BE2C (cell line): ENCODE results near the gene SLC25A45.

- RRBS, result no CpG with 5 or more reads among the region's 1 CpG
Measured at GRCh38 chr11:64998215-64998553, 1.4 kb upstream of the BATF2 start.

GRCh38 chr11:65088436-65088763, 510 bp downstream of the TMEM262 start:
- RRBS, result no CpG with 5 or more reads among the region's 9 CpGs

- RRBS, result no CpG with 5 or more reads among the region's 6 CpGs
Measured at GRCh38 chr11:65096918-65097113, 802 bp downstream of the VPS51 start.

- RRBS, result 91% methylated on average over 17 of the region's 39 CpGs
Measured at GRCh38 chr11:65108460-65109233, 3.0 kb upstream of the TM7SF2 start.

DNA sequence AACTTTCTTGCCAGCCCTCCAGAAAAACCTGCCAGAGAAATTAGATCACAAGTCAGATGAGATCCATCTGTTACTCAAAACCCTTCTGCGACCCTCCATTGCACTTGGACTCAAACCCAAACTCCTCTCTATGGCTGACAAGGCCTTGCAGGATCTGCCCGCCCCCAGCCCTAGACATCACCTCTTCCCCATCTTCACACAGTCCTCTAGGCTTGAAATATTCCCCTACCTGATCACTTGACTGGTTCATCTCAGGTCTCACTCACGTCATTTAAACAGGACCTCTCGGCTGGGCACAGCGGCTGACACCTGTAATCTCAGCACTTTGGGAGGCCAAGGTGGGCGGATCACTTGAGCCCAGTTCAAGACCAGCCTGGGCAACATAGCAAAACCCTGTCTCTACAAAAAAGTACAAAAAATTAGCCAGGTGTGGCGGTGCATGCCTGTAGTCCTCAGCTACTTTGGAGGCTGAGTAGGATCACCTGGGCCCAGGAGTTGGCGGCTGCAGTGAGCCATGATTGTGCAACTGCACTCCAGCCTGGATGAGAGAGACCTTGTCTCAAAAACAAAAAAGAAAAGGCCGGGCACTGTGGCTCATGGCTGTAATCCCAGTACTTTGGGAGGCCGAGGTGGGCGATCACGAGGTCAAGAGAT, 1.4 kb upstream of the ZNHIT2 start:
- RRBS, result no CpG with 5 or more reads among the region's 12 CpGs

DNA sequence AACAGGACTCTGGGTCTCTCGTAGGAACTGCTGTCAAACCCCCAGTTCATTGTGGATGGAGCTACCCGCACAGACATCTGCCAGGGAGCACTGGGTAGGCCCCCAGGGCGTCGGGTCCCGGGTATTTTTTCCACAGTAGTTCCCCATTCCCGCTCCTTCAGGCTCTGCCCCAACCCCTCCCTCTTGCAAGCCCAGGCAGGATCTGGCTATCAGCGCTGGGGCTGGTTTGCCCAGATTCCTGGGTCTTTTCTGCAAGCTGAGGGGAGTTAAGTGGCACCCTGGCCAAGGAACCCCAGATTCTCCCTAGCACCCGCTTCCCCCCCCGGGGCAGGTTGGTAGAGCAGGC, 1.3 kb downstream of the CAPN1 start:
- RRBS, result no CpG with 5 or more reads among the region's 9 CpGs

GRCh38 chr11:65204287-65205081, 22.8 kb downstream of the CAPN1 start:
- RRBS, result no CpG with 5 or more reads among the region's 42 CpGs

DNA sequence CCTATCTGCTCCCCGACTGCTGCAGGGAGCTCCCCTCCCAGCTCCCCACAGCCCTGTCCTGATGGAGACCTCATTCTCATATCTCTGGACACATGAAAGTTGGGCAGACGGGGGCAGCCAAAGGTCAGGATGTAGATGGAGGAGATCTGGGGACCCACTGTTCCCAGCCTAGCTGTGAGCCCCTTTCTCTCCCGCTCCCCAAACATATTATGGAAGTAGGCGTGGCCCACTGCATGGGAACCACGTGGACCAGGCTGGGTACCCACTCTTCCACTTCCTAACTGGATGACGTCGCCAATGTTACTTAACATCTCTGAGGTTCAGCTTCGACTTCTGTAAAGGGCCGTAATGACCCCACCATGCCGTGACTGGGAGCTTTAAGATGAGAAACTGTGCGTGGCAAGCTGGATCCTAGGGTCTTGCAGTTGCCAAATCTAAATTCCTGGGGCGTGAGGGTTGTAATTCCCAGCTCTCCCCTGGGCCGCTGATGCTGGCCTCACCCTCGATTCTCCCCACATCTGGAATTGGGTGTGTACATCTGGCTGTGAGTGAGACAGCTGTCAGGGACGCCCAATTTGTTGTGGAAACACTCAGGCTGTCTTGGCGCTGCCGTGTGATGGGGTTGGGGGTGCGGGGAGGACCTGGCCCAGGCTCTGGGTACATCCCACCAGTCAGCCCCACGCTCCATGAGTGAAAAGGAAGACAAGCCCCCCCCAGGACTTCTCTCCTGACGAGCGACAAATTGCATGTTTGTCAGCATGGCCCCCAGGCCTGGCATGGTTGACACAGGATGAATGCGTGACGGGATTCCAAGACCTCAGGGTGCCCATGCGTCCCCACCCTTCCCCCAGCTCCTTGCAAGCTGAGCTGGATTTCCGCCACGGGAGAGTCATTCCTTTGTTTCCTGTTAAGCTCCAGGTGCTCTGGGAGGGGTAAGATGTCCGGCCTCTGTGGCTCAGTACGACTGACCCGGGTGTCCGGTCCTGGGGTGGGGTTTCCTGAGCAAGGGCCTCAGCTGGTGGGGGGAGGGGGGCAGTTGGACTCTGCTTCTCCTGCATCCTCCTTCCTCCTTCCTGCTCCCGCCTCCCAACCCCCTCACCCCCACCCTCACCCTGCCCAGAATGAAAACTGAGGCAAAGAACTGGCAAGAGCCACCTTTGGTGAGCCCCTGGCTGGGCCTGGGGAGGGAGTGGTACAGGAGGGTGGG, 2.0 kb downstream of the CDC42EP2 start:
- RRBS, result no CpG with 5 or more reads among the region's 31 CpGs

GRCh38 chr11:65382052-65382893, at the start of gene SLC25A45:
SLC25A45 (minus strand) TSS chr11:65382646.
- RRBS, result 2% methylated on average over 5 of the region's 28 CpGs

DNA sequence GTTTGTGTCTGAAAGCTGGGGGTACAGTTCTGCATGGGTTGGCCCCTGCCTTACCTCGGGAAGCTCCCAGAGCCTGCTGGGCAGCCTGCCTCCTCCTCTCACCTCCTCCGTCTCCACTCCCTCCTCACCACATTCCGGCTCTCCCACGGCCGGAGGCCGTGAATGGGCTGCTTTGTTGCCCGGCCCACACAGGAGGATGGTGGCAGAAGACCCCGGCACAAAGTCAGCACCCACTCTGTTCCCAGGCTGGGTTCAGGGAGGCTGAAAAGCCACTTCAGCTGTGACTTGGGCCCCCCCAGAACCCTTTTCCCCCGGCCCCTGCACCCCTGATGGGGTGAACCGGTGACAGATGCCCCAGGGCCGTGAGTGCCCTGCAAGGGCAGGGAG, 4.3 kb downstream of the FRMD8 start:
- RRBS, result 76% methylated on average over 4 of the region's 11 CpGs

GRCh38 chr11:65423903-65424819, 37.7 kb downstream of the FRMD8 start:
- RRBS, result 0% methylated on average over 2 of the region's 17 CpGs

DNA sequence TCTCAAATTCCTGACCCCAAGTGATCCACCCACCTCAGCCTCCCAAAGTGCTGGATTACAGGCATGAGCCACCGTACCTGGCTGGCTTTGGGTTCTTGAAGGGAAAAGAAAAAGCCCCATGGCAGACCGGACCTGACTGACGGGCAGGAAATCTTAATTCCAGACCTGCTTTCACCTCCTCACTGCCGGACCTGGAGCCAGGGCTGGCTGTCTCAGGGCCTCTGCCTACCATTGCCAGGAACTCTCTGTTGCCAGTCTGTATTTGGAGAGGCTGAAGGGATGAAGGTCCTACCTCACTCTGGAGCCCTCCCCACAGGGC, 53.7 kb upstream of the SCYL1 start:
- RRBS, result no CpG with 5 or more reads among the region's 4 CpGs

GRCh38 chr11:65479150-65480296, 45.4 kb upstream of the SCYL1 start:
- RRBS, result no CpG with 5 or more reads among the region's 14 CpGs

DNA sequence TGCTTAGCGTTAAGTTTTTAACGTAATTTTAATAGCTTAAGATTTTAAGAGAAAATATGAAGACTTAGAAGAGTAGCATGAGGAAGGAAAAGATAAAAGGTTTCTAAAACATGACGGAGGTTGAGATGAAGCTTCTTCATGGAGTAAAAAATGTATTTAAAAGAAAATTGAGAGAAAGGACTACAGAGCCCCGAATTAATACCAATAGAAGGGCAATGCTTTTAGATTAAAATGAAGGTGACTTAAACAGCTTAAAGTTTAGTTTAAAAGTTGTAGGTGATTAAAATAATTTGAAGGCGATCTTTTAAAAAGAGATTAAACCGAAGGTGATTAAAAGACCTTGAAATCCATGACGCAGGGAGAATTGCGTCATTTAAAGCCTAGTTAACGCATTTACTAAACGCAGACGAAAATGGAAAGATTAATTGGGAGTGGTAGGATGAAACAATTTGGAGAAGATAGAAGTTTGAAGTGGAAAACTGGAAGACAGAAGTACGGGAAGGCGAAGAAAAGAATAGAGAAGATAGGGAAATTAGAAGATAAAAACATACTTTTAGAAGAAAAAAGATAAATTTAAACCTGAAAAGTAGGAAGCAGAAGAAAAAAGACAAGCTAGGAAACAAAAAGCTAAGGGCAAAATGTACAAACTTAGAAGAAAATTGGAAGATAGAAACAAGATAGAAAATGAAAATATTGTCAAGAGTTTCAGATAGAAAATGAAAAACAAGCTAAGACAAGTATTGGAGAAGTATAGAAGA, 25.5 kb upstream of the SCYL1 start:
- RRBS, result no CpG with 5 or more reads among the region's 13 CpGs

DNA sequence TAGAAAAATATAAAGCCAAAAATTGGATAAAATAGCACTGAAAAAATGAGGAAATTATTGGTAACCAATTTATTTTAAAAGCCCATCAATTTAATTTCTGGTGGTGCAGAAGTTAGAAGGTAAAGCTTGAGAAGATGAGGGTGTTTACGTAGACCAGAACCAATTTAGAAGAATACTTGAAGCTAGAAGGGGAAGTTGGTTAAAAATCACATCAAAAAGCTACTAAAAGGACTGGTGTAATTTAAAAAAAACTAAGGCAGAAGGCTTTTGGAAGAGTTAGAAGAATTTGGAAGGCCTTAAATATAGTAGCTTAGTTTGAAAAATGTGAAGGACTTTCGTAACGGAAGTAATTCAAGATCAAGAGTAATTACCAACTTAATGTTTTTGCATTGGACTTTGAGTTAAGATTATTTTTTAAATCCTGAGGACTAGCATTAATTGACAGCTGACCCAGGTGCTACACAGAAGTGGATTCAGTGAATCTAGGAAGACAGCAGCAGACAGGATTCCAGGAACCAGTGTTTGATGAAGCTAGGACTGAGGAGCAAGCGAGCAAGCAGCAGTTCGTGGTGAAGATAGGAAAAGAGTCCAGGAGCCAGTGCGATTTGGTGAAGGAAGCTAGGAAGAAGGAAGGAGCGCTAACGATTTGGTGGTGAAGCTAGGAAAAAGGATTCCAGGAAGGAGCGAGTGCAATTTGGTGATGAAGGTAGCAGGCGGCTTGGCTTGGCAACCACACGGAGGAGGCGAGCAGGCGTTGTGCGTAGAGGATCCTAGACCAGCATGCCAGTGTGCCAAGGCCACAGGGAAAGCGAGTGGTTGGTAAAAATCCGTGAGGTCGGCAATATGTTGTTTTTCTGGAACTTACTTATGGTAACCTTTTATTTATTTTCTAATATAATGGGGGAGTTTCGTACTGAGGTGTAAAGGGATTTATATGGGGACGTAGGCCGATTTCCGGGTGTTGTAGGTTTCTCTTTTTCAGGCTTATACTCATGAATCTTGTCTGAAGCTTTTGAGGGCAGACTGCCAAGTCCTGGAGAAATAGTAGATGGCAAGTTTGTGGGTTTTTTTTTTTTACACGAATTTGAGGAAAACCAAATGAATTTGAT, 24.6 kb upstream of the SCYL1 start:
- RRBS, result no CpG with 5 or more reads among the region's 22 CpGs

GRCh38 chr11:65505500-65505726, 19.5 kb upstream of the SCYL1 start:
- RRBS, result no CpG with 5 or more reads among the region's 6 CpGs

GRCh38 chr11:65574917-65575972, 608 bp upstream of the EHBP1L1 start:
- RRBS, result no CpG with 5 or more reads among the region's 53 CpGs

DNA sequence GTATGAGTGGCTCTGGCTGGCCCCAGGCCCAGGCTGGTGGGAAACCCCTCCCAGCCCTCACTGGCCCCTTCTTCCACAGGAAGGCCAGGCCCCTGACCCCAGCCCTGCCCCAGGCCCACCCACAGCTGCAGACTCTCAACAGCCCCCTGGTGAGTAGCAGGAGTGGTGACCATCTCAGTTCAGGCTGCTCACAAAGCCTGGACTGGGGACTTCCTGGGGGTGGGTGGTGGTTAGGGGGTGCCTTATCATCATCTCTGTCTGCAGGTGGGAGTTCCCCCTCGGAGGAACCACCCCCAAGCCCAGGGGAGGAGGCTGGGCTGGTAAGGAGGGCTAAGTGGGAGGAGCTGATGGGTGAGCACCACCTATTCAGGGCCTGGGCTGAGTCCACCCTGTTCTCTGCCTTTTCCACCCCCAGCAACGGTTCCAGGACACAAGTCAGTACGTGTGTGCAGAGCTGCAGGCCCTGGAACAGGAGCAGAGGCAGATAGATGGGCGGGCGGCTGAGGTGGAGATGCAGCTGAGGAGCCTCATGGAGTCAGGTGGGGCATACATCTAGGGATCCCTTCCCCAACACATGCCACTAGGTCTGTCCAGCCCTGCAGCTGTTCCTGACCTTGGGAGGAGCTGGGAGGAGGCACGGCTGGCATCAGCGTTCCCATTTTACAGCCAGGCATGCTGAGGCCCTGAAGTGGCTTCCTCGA, 5.8 kb downstream of the KCNK7 start:
- RRBS, result no CpG with 5 or more reads among the region's 8 CpGs

GRCh38 chr11:65620474-65621116, 5.0 kb downstream of the PCNX3 start:
- RRBS, result 91% methylated on average over 6 of the region's 24 CpGs